Testis (tissue), 5 donors: ENCODE measurements around a stretch of chr5.

DNA sequence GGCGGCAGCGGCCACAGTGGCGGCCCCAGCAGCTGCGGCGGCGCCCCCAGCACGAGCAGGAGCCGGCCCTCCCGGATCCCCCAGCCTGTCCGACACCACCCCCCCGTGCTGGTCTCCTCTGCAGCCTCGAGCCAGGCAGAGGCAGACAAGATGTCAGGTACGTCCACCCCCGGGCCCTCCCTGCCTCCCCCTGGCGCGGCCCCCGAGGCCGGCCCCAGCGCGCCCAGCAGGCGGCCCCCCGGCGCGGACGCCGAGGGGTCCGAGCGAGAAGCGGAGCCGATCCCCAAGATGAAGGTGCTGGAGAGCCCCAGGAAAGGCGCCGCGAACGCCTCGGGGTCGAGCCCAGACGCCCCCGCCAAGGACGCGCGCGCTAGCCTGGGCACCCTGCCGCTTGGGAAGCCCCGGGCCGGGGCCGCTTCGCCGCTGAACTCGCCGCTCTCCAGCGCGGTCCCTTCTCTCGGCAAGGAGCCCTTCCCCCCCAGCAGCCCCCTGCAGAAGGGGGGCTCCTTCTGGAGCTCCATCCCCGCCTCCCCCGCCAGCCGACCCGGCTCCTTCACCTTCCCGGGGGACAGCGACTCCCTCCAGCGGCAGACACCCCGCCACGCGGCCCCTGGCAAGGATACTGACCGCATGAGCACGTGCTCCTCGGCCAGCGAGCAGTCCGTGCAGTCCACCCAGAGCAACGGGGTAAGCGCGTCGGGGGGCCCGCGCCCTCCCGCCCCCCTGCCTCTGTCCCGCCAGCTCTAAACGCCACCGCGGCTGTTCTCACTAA, 93.8 kb upstream of the OTULINL start:
- PRO-cap, 3 experiments = no peak in any of the 3 experiments
- RAMPAGE, long total RNA, 2 experiments = no peak in any of the 2 experiments
- RRBS = 17% methylated on average over 9 of the region's 79 CpGs

GRCh38 chr5:14560027-14560843, 21.4 kb upstream of the OTULINL start:
- PRO-cap, 3 experiments = no peak in any of the 3 experiments
- RAMPAGE, long total RNA, 2 experiments = no peak in any of the 2 experiments
- RRBS = no CpG with 5 or more reads among the region's 17 CpGs

- PRO-cap, 3 experiments = no peak in any of the 3 experiments
- RAMPAGE, long total RNA, 2 experiments = no peak in any of the 2 experiments
- RRBS = no CpG with 5 or more reads among the region's 1 CpG
Measured at GRCh38 chr5:14572699-14573057, 8.9 kb upstream of the OTULINL start.

DNA sequence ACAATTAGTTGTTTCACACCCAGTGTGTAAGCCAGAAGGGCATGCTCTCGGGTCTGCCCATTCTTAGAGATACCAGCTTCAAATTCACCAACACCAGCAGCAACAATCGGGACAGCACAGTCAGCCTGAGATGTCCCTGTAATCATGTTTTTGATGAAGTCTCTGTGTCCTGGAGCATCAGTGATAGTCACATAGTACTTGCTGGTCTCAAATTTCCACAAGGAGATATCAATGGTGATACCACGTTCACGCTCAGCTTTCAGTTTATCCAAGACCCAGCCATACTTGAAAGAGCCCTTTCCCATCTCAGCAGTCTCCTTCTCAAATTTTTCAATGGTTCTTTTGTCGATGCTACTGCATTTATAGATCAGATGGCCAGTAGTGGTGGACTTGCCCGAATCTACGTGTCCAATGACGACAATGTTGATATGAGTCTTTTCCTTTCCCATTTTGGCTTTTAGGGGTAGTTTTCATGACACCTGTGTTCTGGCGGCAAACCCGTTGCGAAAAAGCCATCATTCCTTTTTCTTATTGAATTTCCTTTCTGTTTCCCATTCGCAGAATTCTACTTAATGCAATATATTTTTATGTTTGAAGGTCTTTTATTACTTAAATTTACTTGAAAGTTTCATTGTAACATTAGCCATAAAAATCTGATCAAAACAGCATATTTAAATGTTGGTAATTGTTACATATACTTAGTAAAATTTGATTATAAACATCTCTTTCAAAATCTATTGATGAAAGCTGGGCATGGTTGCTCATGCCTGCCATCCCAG, 11.5 kb upstream of the OTULIN start:
- PRO-cap, 3 experiments = no peak in any of the 3 experiments
- RAMPAGE, long total RNA, 2 experiments = no peak in any of the 2 experiments
- RRBS = no CpG with 5 or more reads among the region's 12 CpGs

DNA sequence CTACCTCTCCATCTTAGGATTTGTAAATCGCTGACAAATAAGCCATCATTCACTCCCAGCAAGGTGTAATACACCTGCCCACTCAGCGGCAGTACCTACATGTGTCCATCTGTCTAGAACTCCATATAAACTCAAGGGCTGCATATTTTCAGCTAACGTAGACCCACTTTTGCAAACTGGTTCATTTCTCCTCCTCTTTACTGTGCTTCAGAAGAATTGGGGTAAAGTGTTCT, 2.7 kb downstream of the ANKH start:
- PRO-cap, 3 experiments = no peak in any of the 3 experiments
- RAMPAGE, long total RNA, 2 experiments = no peak in any of the 2 experiments
- RRBS = no CpG with 5 or more reads among the region's 3 CpGs

GRCh38 chr5:14937015-14937951, 65.7 kb upstream of the ANKH start:
- PRO-cap, 3 experiments = no peak in any of the 3 experiments
- RAMPAGE, long total RNA, 2 experiments = no peak in any of the 2 experiments
- RRBS = no CpG with 5 or more reads among the region's 9 CpGs

- PRO-cap, 3 experiments = no peak in any of the 3 experiments
- RAMPAGE, long total RNA, 2 experiments = start-site peak on the plus strand in 1 of 2 experiments, at chr5:15783038-15783077 at its widest, 19 reads per replicate
- RRBS = no CpG with 5 or more reads among the region's 8 CpGs
Measured at GRCh38 chr5:15782956-15783690, 283.1 kb downstream of the FBXL7 start.

DNA sequence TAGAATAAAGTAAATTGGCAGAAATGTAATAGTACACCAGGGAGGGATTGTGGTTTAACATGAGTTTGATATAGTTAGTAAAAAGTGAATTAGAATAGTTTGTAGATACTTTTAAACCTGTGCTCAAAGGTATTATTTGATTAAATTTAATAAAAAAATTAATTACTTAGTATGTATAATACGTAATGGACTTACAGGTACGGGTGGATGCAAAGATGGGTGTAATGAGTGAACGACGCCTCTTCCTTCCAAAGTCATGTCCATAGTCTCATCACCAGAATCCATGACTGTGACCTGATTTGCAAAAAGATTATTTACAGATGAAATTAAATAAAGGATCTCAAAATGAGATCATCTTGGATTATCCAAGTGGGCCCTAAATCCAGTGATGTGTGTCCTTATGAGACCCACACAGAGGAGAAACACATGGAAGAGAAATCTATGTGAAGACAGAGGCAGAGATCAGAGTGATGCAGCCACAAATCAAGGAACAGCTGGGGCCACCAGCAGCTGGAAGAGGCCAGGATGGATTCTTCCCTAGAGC, 286.7 kb downstream of the FBXL7 start:
- PRO-cap, 3 experiments = no peak in any of the 3 experiments
- RAMPAGE, long total RNA, 2 experiments = start-site peak on the plus strand in 1 of 2 experiments, centred at position 208 of the sequence, 27 reads per replicate
- RRBS = no CpG with 5 or more reads among the region's 4 CpGs

- PRO-cap, 3 experiments = no peak in any of the 3 experiments
- RAMPAGE, long total RNA, 2 experiments = no peak in any of the 2 experiments
- RRBS = no CpG with 5 or more reads among the region's 4 CpGs
Measured at GRCh38 chr5:16592972-16593437, 23.8 kb downstream of the RETREG1 start.

GRCh38 chr5:16704324-16704878, 87.6 kb upstream of the RETREG1 start:
- PRO-cap, 3 experiments = no peak in any of the 3 experiments
- RAMPAGE, long total RNA, 2 experiments = no peak in any of the 2 experiments
- RRBS = no CpG with 5 or more reads among the region's 9 CpGs

DNA sequence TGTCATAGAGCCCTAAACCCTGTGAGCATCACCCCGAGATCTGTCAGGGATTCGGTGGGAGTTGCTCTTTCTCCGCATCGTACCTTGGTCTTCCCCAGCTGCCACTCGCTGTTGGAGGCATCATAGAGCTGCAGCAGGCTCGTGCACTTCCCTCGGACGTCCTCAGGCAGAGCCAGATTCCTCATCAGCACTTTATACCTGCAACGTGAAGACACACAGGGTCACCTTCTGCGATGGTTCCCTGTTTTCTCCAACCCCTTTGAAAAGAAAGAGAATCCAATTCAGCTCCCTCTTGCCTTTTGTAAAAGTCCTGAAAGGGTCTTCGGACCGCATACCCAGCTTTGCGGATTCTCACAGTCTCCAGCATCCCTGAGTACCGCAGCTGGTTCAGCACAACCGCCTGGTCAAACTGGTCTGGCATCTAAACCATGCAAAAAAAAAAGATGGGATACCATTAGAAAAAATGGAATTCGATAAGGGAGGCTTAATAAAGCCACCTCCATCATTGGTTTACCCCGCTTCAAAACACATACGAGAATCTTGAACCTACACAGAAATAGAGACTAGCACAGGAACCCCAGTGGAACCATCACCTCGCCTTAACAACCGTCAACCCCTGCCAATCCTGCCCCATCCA, 94.1 kb upstream of the RETREG1 start:
- PRO-cap, 3 experiments = no peak in any of the 3 experiments
- RAMPAGE, long total RNA, 2 experiments = no peak in any of the 2 experiments
- RRBS = no CpG with 5 or more reads among the region's 20 CpGs

- PRO-cap, 3 experiments = no peak in any of the 3 experiments
- RAMPAGE, long total RNA, 2 experiments = no peak in any of the 2 experiments
- RRBS = no CpG with 5 or more reads among the region's 11 CpGs
Measured at GRCh38 chr5:16937015-16937559, 999 bp upstream of the MYO10 start.

DNA sequence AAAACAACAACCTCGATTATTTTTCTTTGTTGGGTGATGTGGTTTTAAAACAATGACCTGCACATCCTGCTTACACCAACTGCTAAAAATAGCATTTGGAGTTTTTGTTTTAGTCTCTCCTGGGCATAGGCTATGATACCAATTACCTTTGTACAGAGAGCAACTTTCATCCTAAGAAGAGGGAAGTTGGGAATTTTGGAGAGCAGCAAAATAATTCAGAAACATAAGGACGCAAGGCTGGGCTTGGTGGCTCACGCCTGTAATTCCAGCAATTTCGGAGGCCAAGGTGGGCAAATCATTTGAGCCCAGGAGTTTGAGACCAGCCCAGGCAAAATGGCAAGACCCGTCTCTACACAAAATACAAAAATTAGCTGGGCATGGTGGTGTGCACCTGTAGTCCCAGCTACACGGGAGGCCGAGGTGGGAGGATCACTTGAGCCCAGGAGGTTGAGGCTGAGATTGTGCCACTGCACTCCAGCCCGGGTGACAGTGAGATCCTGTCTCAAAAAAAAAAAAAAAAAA, 101.9 kb upstream of the MYO10 start:
- PRO-cap, 3 experiments = no peak in any of the 3 experiments
- RAMPAGE, long total RNA, 2 experiments = no peak in any of the 2 experiments
- RRBS = no CpG with 5 or more reads among the region's 8 CpGs

DNA sequence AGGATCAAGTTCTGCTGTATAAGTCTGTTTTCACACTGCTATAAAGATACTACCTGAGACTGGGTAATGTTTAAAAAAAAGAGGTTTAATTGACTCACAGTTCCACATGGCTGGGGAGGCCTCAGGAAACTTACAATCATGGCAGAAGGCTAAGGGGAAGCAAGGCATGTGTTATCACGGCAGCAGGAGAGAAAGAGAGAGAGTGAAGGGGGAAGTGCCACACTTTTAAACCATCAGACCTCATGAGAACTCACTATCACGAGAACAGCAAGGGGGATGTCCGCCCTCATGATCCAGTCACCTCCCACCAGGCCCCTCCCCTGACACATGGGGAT, 93.8 kb upstream of the BASP1 start:
- PRO-cap, 3 experiments = no peak in any of the 3 experiments
- RAMPAGE, long total RNA, 2 experiments = no peak in any of the 2 experiments
- RRBS = no CpG with 5 or more reads among the region's 3 CpGs

- PRO-cap, 3 experiments = no peak in any of the 3 experiments
- RAMPAGE, long total RNA, 2 experiments = no peak in any of the 2 experiments
- RRBS = no CpG with 5 or more reads among the region's 4 CpGs
Measured at GRCh38 chr5:17129239-17129469, 88.3 kb upstream of the BASP1 start.

DNA sequence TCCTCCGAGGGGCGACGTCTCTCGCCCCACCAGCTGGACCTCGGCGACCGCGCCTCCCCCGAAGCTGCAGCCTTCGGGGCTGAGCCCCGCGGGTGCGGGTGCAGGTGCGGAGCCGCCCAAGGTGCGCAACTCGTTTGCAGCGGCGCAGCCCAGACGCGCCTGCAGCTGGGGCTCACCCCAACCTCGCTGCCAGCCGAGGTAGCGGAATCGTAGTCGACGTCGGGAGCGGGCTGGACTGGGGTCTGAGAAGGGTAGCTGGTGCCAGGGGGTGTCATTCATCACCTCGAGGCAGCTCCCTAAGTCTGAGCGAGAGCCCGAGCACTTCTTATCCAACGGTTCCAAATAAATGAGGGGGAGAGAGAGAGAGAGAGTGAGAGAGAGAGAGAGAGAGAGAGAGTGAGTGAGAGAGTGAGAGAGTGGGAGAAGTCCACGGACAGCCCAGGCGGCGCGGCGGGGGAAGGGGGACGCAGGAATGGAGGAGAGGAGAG, 687 bp upstream of the BASP1 start:
- PRO-cap, 3 experiments = no peak in any of the 3 experiments
- RAMPAGE, long total RNA, 2 experiments = no peak in any of the 2 experiments
- RRBS = no CpG with 5 or more reads among the region's 39 CpGs

DNA sequence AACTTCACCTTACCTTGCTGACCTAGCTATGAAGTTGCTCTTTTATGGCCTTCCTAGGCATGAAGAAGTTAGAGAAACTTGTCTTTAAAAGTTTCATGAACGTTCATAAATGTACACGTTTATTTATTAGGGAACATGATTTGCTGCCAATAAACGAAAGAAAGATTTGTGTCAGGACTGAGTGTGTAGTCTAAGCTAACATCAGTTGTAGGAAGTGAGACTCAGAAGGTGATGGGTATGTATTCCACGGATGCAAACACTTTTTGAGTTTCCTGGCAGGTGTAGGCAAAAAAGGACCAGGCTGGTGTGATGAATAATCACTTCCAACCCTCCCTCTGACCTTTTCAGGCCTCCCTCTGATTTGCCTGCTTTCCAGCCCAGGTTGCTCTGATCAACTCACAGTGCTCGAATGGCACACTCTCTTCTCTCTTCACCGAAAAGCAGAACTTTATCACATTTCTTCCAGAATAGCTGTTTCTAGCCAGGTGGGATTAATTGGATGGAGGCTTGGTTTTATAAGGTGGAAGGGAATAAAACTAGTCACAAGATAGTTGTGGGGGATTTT, 51.8 kb downstream of the BASP1 start:
- PRO-cap, 3 experiments = no peak in any of the 3 experiments
- RAMPAGE, long total RNA, 2 experiments = no peak in any of the 2 experiments
- RRBS = no CpG with 5 or more reads among the region's 6 CpGs

DNA sequence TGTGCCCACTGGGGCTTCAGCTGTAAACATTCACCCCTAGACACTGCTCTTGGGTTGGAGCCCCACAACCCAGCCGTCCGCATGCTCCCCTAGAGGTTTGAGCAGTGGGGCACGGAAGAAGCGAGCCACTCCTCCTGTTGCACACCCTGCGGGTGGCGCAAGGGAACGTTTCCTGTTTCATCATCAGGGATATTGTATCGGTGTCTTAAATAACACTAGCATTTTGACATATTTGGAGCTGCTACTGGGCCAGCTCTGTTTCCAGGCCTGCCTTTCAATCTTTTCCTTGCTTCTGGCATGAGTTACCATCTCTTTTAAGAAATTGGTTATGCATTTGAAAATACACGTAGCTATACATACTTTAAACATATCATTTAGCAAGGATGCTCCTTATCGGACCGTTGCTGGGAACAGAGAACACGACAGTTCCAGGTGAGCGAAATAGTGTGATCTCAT, 48.0 kb downstream of the H3Y2 start:
- PRO-cap, 3 experiments = no peak in any of the 3 experiments
- RAMPAGE, long total RNA, 2 experiments = no peak in any of the 2 experiments
- RRBS = no CpG with 5 or more reads among the region's 13 CpGs

- PRO-cap, 3 experiments = no peak in any of the 3 experiments
- RAMPAGE, long total RNA, 2 experiments = no peak in any of the 2 experiments
- RRBS = 44% methylated on average over 3 of the region's 5 CpGs
Measured at GRCh38 chr5:18049318-18049549, 393.6 kb upstream of the H3Y1 start.

DNA sequence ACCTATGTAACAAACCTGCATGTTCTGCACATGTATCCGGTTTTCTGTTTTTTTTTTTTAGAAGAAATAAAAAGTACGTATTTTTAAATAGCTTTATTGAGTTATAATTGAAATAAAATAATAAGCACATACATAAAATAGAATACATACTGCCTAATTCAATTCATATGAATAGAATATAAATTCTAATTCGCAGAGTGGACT, 469.7 kb upstream of the H3Y1 start:
- PRO-cap, 3 experiments = no peak in any of the 3 experiments
- RAMPAGE, long total RNA, 2 experiments = no peak in any of the 2 experiments
- RRBS = no CpG with 5 or more reads among the region's 3 CpGs